Camera-type eye (tissue), 1 donor: ENCODE measurements around a stretch of chr21.

DNA sequence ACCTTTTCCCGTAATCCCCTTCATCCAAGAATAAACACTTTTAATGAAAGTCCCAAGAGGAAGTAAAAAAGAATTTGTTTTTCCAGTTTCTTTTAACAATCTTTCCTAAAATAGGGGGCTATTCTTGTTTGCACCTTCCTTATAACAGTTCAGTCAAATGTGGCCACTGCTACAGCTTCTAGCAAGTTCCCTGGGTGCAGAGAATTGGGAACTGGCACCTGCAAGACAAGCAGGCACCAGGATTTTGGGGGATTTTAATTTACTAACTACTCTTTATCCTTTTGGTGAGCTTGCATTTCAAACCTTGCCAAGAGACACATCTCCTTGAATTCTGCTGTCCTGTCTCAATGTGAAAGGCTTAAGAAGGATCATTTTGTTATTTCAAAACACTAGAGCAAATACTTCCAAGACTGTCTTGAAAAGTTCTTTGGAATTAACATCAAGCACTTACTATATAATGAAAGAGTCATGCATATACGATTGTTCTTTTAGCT, 43.7 kb upstream of the KCNJ15 start:
- RAMPAGE, long total RNA, result no peak

GRCh38 chr21:38303162-38303762, 46.5 kb downstream of the KCNJ15 start:
- RAMPAGE, long total RNA, result no peak

DNA sequence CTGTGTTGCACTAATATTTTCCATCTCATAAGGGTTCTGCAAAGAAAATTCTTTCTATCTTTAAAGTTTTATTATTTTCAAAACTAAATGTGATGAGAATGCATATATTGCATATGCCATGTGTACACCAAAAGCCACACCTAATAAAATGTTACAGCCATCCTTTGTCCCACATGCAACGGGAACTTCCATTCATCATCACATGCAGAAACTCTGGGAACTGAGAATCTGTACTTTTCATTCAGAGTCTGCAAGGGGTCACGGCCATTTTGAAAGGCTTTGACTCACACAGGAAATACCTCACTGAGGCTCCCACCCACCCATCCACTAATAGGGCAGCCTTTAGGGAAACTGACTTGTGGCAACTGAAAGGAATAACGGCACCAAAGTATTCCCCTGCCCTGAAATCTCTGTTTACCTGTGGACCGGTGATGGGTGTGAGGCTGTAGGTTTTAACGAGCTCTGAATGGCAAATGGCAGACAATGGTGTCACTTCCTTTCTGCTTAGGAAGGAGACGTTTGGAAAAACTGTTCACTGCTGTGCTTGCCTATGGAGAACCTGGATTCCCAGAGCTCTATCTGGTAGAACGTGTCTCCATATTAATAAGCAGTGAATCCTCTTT, 37.8 kb downstream of the ERG start:
- RAMPAGE, long total RNA, result no peak

DNA sequence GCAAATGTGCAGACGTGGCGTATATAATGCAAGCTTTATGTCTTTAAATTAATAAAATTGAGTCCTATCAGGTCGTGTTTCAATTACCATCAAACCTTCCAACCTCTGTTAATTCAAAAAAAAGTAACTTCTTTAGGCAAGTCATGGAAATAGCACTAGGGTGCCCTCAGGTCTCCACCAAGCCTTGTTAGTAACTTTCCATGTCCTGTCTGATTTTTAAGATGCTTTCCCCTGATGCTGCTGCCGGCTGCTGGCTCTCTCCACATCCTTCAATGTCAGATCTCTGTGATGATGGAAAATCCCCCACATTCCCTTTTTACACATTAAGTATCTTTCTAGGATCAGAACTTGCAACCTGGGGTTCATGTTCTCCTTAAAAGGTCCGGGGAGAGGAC, 3.0 kb downstream of the ERG start:
- RAMPAGE, long total RNA, result no peak

- RAMPAGE, long total RNA, result no peak
Measured at GRCh38 chr21:38499146-38499712, 952 bp upstream of the ERG start.

GRCh38 chr21:38810373-38811578, 5.0 kb downstream of the ETS2 start:
- RAMPAGE, long total RNA, result no peak

DNA sequence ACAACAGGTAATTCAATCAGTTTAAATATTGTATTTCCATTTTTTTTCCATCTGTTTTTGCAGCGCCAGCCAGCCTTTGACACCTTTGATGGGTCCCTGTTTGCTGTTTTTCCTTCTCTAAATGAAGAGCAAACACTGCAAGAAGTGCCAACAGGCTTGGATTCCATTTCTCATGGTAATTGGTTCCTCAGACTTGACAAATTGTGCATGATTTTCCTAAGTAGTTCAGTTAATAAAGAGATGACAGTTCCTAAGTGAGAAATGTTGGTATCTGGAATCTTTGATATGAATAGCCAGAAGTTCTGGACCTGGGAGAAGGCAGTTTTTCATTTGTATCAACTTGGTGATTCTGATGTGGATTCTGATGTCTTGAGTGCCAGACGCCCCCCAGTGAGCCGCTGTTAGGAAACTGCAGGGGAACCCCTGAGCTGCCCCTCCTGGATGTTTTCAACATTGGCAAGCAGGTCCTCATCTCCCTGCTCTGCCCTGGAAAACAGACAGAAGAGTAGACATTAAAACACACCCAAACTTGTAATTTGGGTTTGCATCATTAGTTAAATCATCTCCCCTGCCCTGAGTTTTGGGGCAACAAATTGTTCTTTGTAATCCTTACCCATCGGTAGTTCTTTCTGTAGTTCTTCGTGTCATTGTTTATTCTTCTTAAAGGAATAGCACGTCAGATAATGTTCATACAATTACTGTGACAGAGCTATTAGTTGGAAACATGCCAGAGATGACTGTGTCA, 7.4 kb downstream of the ETS2 start:
- RAMPAGE, long total RNA, result no peak

DNA sequence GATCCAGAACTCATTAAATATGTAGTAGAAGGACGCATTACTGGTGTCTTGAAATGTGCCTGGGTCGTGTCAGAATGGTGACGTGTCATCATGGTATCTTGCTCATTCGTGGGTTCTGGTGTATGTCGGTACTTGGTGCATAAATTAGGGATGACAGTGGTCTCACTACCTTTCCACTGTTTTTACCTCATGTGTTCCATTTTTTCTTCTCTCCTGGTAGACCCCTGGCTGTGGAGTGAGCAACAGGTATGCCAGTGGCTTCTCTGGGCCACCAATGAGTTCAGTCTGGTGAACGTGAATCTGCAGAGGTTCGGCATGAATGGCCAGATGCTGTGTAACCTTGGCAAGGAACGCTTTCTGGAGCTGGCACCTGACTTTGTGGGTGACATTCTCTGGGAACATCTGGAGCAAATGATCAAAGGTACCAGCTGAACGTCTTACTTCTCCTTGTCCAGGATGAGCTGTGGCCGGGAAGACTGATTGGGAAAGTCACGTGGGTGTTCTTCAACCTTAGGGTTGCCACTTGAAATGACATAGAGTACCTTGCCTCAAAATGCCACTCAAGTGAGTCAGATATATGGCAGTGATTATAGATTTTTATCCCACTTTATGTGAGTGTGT, 8.9 kb downstream of the ETS2 start:
- RAMPAGE, long total RNA, result no peak

DNA sequence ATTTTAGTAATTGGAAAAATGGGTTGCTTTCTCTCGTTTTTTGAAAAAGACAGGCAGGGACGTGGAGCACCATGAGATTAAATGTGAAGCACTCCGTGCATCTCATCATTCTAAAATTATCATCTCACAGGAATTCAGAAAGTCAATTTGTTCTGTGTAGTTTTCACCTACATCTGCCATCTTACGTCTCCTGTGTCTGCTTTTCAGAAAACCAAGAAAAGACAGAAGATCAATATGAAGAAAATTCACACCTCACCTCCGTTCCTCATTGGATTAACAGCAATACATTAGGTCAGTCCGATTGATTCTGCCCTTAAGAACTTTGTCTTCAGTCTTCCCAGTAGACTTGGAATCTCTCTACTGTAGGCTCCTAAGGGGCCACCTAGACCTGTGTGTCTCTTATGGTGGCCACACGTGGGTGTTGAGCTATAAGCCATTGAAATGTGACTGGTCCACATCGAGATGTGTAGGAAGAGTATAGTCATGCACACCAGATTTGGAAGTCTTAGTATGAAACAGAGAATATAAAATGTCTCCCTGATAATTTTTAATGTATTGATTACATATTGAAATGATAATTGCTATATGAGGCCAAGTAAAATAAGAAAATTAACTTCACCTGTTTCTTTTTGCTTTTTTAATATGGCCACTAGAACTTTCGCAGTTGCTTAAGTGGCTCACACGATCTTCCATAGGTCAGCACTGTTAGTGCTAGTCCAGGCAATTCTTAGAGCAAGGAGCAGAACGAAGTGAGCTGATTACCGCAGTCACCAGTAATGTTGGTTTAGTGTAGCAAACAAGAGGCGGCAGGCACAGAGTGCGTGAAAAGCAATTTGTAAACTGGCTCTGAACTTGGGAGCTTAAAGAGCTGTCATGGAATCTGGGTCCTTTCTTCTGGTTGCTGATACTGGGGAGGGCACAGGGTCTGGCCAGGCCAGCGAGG, 11.3 kb downstream of the ETS2 start:
- RAMPAGE, long total RNA, result no peak

DNA sequence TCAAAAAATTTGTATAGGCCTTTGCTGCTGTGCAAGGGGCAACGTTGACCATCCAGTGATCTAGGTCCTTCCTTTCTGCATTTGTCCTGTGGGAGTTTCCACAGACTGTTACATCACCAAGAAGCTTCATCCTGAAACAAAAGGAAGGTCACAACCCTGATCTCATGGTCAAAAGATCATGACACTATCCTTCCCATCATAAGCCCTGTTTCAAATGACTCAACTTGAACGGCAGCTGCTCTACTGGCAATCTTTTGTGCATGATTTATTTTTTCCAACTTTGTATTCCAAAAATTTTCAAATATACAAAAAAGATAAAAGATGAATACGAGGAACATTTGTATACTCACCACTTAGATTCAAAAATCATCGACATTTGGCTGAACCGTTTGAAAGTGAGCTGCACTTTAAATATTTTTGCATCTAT, 74.5 kb downstream of the ETS2 start:
- RAMPAGE, long total RNA, result no peak

GRCh38 chr21:38909065-38909580, 103.4 kb downstream of the ETS2 start:
- RAMPAGE, long total RNA, result no peak

- RAMPAGE, long total RNA, result no peak
Measured at GRCh38 chr21:38909593-38910262, 104.0 kb downstream of the ETS2 start.

- RAMPAGE, long total RNA, result no peak
Measured at GRCh38 chr21:38954350-38954724, 148.6 kb downstream of the ETS2 start.

DNA sequence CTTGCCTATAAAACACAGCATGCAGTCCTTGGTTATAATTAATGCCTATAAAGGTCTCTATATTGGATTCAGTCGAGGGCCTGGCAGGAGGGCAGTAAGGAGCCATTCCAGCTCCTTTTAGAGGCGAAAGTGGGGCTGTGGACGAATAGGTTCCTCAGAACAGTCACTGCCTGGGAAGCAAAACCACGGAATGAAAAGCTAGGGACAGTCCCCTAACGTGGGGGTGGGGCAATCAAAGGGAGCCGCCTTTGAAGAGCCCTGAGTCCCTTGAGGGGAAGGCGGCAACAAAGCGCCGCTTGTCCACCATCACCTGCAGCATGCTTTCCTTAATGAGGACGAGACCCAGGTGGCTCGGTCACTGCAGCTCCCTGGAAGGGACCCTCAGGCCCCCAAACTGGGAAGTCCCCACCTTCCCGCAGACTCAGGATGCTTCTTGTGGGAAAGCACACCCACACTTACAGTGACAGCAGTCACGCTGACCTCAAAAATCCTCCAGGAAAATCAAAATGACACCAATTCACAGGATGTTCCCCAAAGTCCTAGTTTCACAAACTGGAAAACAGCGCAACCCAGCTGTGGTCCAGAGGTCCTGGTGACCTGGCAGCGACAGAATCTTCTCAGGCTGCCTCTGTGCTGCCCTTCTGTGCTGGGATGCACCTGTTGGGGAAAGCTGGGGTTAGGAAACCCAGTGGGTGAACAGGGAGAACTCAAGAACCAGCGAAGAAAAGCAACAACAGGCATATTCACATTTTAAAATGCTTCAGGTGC, 184.8 kb downstream of the ETS2 start:
- RAMPAGE, long total RNA, result no peak

GRCh38 chr21:38997141-38997773, 186.0 kb downstream of the PSMG1 start:
- RAMPAGE, long total RNA, result no peak

- RAMPAGE, long total RNA, result no peak
Measured at GRCh38 chr21:39005997-39006577, 177.2 kb downstream of the PSMG1 start.

- RAMPAGE, long total RNA, result no peak
Measured at GRCh38 chr21:39006578-39007378, 176.5 kb downstream of the PSMG1 start.

- RAMPAGE, long total RNA, result no peak
Measured at GRCh38 chr21:39055030-39055901, 128.0 kb downstream of the PSMG1 start.

DNA sequence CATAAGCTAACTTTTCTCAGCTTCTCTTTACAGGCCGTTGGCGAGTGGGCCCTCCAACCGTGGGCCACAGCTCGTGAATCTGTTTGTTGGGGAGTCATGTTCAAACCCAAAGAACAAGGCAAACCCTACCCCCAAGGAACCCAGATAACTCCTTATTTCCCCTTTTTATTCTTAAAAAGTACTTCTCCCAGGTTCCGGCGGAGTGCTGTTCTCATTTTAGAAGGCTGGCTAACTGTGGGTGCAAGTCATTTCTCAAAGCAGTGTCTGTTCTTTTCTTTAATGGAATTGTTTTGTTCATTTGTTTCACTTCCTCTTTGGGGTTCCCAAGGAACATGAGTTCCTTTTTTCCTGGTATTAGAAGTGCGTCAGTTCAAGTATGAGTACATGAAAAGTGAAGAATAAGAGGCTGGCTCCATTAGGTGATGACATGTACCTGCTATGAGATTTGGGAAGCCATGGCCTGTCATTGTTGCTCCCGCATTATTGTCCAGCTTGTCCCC, 88.9 kb downstream of the PSMG1 start:
- RAMPAGE, long total RNA, result no peak

DNA sequence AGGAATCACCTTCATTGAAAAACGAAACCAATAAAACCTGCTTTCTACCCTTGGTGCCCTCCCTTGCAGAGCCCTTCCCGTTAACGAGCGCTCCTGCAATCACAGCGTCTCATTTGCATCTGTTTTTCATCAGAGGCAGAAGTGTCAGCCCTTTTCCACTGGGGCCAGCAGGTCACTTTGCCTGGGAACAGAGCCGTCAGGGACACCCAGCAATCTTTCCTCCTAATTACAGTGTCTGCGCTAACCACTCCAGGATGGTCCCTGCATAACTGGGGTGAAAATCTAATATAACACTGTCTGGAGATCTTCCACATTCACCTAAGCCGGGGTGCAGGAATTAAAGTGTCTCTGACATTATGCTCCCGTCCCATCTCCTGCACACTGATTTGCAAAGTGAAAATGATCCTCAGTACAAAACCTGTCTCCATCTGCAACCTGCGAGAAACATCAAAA, 85.2 kb downstream of the PSMG1 start:
- RAMPAGE, long total RNA, result no peak